Mammary epithelial cell (primary cell): ENCODE data around the gene UGT1A9.

GRCh38 chr2:233099869-233100572, 39.9 kb downstream of the INPP5D start:
- CAGE, long polyA plus RNA = no peak
- RRBS = 97% methylated on average over 1 of the region's 15 CpGs

- CAGE, long polyA plus RNA = no peak
- RRBS = no CpG with 5 or more reads among the region's 8 CpGs
Measured at GRCh38 chr2:233211197-233211745, 40.2 kb upstream of the ATG16L1 start.

GRCh38 chr2:233419903-233420239, 65.6 kb downstream of the DGKD start:
- CAGE, long polyA plus RNA = no peak
- RRBS = no CpG with 5 or more reads among the region's 6 CpGs

DNA sequence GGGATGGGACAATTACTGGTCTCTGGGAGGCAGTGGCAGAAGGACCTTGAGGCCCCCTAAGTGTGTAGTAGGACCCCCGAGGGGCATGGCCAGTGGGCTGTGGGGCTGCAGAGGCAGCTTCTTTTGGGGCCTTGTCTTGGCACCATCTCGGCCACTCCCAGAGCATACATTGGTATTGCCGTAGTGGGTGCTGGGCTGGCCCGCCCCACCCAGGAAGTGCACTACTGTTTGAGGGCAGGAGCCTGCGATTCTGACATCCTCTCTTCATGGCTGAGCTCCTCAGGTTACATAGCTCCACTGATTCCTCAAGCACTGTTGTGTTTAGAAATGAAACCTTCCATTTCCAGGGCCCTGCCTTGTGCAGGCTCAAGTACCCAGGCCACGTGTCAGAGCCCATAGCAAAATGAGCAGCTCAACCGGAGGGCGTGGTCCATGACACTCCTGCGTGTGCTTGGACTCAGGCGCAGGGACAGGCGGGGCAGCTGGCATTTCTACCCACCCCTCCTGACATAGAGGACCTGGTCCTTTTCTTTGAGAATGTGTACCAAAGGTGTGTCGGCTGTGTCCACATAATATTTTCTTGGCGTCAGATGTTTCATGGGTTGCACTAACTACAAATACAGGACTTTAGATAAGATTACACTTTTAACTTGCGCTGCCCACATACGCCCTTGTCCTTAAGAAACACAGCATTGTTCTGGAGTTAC, 67.8 kb downstream of the DGKD start:
- CAGE, long polyA plus RNA = no peak
- RRBS = no CpG with 5 or more reads among the region's 15 CpGs

DNA sequence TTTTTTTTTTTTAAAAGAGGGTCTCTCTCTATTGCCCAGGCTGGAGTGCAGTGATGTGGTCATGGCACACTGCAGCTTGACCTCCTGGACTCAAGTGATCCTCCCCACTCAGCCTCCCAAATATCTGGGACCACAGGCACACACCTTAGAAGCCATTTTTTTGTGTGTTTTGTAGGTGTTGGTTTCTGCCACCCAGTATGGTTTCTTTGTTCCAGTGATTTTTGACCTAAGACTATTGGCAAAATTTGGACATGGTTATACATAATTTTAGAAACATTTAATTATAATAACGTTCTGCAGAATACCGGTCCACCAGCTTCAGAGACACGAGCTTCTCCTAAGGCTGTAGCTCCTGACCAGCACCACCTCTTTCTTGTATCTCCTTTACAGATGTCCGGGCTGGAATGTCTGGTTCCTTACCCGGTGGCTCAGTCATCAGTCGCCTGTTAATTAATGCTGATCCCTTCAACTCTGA, 97.3 kb downstream of the DGKD start:
- CAGE, long polyA plus RNA = no peak
- RRBS = 95% methylated on average over 3 of the region's 6 CpGs

DNA sequence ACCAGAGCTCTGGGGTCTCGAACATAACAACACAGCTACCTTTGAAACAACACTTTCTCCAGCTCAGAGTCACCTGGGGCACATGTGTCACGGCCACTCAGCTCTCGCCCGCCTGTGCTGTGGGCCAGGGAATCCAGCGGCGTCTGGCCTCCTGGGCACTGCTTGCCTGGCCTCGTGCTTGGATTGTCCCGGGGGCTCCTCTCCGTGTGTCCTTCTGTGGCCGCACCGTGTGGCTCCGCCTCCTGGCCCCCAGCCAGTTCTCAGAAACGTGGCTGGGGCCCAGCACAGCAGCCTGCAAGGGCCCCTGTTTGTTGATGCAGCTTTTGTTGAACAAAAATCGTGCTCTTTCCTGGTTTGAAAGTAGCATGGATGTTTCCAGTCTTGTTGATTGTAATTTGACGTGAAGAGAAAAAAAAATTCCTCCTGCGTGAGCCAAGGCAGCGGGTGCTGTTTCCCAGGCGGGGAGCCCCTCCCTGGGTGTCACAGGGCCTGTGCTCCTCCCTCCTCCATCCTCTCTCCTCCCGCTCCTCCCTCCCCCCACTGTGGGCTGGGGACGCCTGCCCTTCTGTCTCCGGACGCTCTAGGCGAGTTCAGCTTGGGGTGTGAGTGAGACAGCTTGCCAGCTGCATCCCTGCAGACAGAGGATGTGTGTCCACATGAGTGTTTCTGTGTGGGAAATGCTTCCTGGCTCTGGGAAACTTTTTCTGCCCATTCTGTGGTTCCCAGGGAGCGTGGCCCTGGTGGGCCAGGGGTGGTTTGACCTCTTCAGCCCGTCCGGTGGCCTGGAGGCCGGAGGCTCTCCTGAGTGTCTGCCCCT, 96.7 kb downstream of the USP40 start:
- CAGE, long polyA plus RNA = no peak
- RRBS = no CpG with 5 or more reads among the region's 27 CpGs

- CAGE, long polyA plus RNA = no peak
- RRBS = no CpG with 5 or more reads among the region's 14 CpGs
Measured at GRCh38 chr2:233489340-233490185, 77.0 kb downstream of the USP40 start.

GRCh38 chr2:233671437-233672224, at the start of gene UGT1A9:
Gene UGT1A9, plus strand, starts transcription at chr2:233671898.
- CAGE, long polyA plus RNA = no peak
- RRBS = no CpG with 5 or more reads among the region's 4 CpGs

GRCh38 chr2:233743514-233744363, 14.9 kb downstream of the UGT1A3 start:
- CAGE, long polyA plus RNA = no peak
- RRBS = no CpG with 5 or more reads among the region's 46 CpGs

GRCh38 chr2:233848323-233849046, 5.8 kb downstream of the HJURP start:
- CAGE, long polyA plus RNA = no peak
- RRBS = no CpG with 5 or more reads among the region's 19 CpGs

DNA sequence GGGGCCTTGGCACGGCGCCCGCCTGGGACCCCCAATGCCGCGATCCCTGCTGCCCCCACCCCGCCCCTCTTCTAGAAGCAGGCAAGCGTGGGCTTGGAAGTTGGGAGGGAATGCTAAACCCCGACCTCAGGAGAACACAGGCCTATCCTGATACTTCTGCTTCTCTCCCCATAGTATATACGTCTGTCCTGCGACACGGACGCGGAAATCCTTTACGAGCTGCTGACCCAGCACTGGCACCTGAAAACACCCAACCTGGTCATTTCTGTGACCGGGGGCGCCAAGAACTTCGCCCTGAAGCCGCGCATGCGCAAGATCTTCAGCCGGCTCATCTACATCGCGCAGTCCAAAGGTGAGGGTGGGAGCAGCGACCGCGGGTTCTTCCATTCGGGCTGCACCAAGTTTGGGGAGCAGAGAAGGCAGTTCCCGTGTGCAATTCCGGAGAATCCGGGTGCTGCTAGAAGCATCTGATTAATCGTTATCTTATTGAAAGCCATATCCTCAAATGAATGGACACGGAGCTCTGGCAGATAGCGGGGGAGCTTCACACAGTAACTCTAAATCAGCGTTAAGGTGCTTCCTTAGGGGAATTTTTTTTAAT, 21.8 kb downstream of the TRPM8 start:
- CAGE, long polyA plus RNA = no peak
- RRBS = 42% methylated on average over 7 of the region's 34 CpGs

DNA sequence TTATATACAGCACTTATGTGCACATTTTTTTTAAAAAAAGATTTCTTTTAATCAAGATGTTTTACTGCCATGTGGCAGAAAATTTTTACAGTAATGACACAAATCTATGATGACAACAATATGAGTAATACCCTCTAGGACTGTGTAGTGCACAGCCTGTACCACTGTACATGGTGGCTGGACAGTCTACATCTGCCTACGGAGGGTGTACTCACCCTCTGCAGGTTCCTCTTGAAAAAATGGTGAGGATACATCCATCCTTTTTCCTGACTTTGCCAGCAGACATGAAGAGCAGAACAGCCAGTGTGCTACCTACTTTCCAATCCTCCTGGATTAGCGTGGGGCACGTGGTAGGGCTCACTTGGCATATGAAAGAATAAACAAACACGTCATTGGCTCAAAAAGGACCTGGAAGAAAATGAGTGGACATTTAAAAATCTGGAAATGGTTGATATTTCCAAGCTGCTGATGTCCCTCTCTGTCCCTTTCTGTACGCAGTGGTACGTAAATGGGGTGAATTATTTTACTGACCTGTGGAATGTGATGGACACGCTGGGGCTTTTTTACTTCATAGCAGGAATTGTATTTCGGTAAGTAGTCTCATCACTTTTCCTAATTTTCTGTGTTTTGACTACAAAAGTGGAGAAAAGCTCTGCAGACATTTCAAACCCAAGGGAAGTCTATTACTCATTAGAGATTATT, 62.7 kb downstream of the TRPM8 start:
- CAGE, long polyA plus RNA = no peak
- RRBS = no CpG with 5 or more reads among the region's 8 CpGs

GRCh38 chr2:234308499-234309280, 188.2 kb downstream of the ARL4C start:
- CAGE, long polyA plus RNA = no peak
- RRBS = no CpG with 5 or more reads among the region's 9 CpGs

DNA sequence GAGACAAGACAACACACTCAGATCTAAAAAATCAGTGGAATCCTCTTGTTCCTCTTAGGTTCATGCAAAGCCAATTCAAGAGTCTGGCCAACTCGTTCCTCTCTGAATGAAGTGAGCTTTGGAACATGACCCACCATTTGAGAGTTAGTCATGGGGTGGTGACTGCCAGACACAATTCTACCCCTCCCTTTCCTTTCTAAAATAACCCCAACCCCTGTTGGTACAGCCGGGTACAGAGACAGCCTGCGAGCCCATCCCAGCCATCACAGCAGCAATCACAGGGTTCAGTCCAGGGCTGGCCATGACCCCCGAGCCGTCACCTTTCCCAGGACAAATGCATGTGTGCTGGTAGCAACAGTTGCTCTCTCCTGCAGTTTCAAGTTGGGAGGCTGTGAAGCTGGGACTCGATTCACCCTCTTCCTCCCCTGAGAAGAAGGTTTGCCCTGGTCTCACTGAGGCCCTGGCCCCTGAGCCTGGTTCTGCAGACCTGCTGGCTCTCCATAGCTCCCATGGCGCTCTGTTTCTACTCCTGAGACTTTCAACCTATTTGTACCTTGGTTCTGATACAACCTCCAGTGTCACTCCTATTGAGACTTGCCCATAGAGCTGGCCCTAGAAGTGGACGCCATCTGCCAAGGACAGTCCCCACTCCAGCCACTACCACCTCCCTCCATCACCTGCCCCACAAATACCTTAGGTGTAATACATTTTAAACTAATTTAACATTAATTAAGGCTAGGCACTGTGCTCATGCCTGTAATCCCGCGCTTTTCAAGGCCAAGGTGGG, 182.9 kb upstream of the SH3BP4 start:
- CAGE, long polyA plus RNA = no peak
- RRBS = no CpG with 5 or more reads among the region's 10 CpGs

GRCh38 chr2:234954429-234955103, 2.7 kb downstream of the SH3BP4 start:
- CAGE, long polyA plus RNA = no peak
- RRBS = 6% methylated on average over 2 of the region's 9 CpGs

GRCh38 chr2:234969549-234970128, 17.8 kb downstream of the SH3BP4 start:
- CAGE, long polyA plus RNA = no peak
- RRBS = no CpG with 5 or more reads among the region's 11 CpGs

GRCh38 chr2:234977244-234977680, 25.4 kb downstream of the SH3BP4 start:
- CAGE, long polyA plus RNA = no peak
- RRBS = no CpG with 5 or more reads among the region's 11 CpGs

DNA sequence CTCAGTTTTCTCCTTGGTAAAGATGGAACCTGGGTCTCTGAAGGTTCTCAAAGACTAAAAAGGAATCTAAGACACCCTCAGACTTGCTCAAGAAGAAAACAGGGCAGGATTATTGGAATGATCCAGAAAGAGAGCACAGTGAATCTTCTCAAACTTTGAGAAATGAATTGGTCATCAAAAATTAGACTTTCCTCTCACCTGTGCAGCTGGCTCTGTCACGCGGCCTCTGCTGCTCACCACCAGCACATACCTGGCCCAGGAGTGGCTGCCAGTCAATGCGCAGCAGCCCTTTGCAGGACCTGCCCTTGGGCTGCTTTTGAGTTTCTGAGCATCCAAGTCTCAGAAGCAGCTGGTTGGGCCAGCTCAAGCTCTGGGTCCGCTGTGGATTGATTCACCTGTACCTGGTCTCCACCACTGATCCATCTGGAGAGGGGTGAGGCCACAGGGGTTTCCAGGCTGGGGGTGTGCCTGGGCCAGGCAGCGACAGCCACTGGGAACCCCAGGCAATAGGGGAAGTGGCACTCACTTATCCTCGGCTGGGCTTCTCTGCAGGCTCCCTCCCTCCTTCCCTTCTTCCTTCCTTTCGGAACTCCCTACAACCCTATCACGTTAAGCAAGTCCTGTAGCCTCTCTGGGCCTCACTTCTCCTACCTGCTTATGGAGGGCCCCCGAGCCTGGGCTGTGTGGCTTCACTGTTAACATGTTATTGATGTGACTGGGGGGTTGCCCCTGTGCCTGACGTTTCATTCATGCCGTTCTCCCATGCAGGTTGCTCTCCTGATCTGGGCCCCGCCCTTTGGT, 48.0 kb downstream of the SH3BP4 start:
- CAGE, long polyA plus RNA = no peak
- RRBS = no CpG with 5 or more reads among the region's 12 CpGs

DNA sequence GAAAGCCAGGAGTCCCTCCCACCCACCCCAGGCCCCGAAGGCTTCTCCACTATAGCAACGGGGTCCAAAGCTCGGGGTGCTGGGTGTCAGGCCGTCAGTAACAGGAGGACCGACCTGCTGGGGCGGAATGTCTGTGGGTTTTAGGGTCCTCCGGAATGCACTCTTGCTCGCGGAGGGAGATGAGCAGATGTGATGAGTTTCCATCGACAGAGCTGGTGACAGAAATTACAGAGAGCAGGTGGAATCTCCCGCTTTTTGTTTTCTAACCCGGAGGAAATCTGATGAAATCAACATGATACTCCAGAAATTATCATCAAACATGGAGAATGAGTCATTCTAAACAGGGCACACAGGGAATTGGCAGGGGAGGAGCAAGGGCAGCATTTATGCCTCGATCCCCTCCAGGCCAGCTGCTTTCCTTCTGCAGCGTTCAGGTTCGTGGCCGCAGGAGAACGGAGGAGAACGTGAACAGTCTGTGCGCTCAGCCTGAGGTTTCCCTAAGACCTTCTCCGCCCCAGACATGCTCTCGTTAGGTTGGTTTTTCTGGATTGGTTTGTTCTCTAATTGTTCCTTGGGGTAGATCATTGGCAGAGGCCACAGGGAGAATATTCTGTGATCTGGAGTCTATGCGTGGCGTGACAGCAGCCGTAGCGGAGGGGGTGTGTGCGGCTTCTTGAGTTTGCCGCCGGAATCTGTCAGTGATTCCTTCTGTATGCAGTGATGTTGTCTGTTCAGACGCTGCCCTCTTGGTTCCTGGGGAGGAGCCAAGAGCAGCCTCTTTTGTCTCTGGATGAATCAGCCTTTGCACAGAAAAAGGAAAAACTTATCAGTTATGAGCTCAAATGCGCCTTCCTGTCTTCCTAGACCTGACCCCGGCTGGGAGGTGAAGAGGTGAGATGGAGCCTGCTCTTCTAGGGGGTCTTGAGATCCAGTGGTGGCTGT, 75.8 kb downstream of the SH3BP4 start:
- CAGE, long polyA plus RNA = no peak
- RRBS = no CpG with 5 or more reads among the region's 31 CpGs

DNA sequence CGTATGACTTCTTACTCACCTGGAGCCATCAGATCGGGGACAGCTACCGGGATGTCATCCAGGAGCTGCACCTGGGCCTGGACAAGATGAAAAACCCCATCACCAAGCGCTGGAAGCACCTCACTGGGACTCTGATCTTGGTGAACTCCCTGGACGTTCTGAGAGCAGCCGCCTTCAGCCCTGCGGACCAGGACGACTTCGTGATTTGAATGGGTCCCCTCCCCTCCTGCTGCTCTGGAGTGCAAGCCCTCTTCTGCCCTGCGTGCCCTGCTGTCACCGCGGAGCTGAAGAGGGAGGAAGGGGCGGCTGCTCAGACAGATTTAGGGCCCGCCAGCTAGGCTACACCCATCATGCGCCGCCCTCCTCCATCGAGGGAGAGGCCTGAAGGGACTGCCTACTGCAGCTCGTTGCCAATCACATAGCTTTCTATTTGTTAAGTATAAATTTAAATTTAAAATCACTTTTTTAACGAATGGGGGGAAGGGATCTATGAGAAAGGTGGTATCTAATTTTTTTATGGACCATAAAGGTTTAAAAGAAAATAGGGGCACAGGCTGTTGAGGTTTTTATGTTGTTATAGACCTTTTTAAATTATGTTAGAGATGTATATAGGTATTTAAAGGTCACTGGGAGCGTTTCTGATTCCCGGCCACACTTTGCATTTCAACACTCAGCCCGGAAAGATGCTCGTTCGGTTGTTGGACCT, 101.9 kb downstream of the SH3BP4 start:
- CAGE, long polyA plus RNA = no peak
- RRBS = no CpG with 5 or more reads among the region's 24 CpGs